Tongue (tissue), 2 donors: ENCODE measurements around a stretch of chr9.

DNA sequence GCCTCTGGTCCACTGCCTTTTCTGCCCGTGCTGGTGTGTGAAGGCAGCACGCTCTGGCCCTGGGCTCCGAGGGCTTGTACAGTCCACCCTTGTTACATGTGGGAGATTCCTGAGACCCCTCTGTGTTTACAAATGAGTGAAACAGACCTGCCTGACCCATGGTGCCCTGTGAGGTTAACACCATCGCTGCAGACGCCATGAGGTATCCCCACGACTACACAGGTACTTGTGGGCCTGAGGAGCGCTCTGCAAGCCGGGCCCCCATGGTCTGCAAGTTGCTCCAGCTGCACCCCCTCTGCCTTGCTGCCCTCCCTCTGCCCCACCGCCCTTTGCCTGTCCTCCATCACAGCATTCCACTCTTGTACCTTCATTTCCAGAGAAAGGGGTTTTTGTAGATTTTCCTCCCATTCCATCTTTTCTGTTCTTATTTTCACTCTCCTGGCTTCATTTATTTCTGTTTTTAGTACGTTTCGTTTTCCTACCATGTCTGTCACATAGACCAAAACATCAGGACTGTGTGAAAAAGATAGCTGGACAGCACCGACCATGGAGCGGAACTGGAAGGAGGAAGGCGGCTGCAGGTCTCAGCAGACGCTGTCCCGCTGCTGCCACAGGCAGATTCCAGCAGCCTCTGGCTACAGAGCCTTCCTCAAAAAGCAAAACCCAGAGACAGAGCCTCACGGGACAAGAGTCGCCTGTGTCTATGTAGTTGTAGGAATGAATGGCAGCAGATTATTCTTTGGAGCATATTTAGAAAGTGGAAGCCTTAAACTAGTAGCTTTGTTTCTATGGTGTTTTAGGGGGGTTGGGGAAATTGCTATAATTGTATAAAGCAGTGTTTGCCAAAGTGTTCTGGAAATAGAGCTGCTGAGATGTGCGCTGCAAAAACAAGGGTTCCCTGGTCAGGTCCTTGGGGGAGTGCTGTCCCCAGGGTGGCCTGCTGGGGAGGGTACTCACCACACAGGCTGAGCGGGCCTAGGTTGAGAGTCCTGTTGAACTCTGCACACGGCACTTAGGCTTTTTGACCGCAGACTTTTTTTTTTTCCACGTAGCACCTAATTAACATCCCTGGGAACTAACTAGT lies 9.5 kb upstream of the POMT1 start:
- RAMPAGE, long total RNA, result no peak

GRCh38 chr9:131503894-131504433 lies 1.2 kb downstream of the POMT1 start:
- RAMPAGE, long total RNA, result no peak

DNA sequence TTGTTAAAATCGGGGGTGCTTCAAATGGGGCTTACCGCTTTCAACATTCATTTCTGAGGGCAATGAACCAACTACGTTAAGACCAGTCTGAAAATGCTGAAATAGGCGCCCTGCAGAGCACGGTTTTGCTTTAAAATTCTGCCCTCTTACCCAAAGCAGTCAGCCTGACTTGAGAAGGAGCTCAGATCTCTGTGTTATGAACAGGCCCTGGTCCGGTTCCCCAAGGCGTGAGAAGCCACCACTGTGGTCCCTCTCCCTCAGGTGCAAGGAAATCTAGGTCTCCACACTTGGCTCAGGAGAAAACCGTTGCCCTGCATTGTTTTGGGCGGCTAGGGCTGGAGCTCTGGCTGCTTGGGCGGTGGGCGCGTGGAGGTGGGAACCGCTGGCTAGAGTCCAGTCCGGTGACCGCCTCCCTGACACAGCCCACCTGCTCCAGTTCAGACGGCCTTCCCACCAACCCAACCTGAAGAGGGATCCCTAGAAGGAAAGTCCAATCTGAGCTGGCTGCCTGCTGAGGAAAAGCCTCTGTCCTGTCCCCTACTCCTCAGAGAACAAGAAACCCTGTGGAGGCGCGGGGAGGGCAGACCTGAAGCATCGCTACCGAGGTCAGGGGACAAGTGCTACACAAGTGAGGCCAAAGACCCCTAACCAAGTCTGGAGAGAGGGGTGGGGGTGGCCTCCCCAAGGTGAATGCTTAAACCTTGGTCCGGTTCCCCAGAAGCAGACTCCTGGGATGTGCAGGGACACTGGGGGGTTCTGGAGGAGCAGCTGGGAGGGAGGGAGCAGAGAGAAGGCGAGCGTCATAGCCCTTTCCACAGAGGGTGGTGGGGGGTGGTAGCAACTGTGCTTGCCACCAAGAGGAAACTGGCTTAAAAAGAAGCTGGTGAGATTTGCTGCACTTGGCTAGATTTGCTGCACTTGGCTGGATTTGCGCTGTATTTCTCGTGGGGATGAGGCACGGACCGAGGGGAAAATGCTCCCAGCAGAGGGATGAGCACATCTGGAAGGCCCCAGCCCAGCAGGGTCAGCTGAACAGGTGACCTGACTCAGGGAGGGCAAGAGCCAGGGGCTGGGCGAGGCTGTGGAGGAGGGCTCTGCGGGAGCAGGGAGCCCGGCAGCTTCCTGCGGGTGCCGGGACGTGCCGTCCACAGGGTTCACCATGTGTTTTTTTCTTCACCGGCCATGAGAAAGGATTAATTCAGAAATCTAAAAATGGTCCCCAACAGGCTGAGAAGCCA lies 65.2 kb downstream of the RAPGEF1 start:
- RAMPAGE, long total RNA, result no peak

DNA sequence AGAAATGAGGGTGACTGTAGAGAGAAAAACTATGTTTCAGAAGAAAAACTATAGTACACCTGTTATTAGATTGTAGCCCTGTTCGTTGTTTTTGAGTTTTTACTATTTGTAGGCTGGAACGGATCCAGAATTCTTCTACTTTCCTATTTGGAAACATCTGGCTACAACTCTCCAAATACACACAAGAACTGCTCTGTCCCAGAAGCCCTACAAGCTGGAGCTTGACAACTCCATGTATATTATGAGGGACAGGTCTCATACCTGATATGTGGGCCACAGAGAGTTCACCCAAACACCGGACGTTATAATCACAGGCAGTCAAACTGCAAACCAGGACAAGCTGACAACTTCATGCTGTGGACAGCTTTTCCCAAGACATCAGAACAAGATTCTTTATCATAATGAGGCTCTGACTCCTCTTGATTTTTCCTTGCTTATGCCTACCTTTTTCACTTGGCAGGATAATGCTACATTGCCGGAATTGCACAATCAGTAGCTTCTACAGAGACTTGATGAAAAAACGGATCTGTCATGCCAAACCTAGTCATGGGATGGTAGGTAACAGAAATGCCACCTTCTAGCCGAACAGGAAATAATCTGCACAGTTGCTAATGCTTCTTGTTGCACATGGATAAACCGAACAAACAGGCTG lies 47.5 kb downstream of the RAPGEF1 start:
- RAMPAGE, long total RNA, result no peak

GRCh38 chr9:131705625-131706327 lies 34.1 kb downstream of the RAPGEF1 start:
- RAMPAGE, long total RNA, result no peak

DNA sequence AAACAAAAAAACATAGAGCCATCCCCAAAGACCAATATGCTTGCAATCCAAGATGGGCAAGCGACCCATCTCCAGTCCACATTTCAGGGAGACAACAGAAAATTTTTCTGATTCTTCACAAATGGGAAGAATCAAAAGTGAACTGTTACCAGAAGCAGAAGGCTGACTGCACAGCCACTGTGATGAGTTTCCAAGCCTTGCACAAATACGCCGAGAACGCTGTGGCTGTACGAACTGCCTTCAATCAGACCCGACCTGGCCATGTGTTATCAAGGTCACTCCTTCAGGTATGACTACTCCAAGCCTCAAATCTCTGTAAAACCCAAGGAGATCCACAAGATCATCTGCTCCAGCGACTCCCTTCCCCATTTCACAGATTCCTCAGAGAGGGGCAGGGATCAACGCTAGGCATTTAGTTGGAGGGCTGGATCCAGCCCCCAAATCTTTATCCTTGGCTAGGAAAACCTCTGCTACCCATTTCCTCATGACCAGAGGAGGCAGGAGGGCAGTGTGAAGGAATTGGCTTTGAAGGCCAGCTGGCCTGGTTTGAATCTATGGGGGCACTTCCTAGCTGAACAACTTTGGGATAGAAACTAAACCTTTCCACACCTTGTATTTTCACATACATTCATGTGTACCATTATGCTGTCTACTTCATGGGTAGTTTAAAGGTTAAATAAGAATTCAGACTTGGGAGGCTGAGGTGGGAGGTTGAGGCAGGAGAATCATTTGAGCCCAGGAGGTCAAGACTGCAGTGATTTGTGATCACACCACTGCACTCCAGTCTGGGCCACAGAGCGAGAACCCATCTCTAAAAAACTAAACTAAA lies 26.7 kb downstream of the RAPGEF1 start:
- RAMPAGE, long total RNA, result no peak

GRCh38 chr9:132197763-132198130 lies 35.9 kb downstream of the NTNG2 start:
- RAMPAGE, long total RNA, result no peak

DNA sequence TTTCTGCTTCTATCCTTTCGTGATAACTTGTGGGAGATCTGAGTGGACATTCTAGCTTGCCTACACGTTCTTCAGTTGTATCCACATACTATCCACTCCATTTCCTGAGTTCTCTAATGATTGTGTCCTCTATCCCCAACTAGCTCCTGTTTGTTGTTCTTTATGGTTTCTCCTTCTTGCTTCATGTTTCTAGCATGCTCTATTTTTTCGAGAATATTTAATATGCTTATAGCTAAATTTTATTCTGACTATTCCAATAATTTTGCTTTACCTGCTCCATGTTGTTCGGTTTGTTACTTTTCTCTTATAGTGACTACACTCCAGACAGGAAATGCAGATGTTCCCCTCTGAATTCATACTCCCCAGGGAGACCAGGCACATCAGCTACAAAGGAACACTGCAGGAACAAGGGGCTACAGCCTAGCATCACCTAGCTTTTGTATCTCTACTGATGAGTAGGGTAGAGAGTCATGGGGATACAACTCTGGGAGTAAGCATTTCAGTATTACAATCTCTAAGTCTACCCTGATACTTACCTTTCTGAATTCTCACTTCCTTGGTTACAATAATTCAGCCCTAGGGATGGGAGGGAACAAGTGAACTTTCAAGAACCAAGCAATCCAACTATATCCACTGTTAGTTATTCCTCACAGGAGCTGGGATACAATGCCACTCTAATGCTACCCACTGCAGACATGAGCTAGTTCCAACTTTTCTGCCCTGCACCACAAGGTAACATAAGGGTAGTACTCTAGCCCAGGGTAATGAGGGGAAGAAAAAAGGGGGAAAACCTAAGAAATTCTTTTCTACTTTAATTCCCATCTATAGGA lies 36.5 kb downstream of the SETX start:
- RAMPAGE, long total RNA, result no peak

- RAMPAGE, long total RNA, result no peak
These were observed 43.3 kb upstream of the BARHL1 start for GRCh38 chr9:132539047-132539527.

- RAMPAGE, long total RNA, result no peak
These were observed 36.4 kb upstream of the BARHL1 start for GRCh38 chr9:132545945-132546494.

DNA sequence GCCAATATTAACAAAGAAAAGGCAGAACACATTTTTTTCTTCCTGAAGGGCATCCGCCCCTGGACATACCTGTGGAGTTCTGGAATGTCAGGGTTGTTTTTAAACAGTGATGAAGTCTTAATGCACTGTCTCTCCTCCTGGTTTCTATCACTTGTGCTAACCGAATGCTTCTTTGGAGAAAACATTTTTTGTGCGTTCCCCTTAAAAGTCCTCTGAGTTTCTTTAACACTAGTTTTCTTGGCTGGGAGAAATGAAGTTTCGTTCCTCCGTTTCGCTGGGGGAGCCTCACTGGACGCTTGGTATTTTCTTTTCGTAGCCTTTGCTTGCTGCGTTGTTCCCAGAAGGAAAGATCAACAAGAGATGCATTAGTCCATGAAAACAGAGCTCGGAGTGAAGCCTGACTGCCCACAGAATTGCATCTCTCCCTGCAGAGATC lies 7.4 kb downstream of the DDX31 start:
- RAMPAGE, long total RNA, result no peak

DNA sequence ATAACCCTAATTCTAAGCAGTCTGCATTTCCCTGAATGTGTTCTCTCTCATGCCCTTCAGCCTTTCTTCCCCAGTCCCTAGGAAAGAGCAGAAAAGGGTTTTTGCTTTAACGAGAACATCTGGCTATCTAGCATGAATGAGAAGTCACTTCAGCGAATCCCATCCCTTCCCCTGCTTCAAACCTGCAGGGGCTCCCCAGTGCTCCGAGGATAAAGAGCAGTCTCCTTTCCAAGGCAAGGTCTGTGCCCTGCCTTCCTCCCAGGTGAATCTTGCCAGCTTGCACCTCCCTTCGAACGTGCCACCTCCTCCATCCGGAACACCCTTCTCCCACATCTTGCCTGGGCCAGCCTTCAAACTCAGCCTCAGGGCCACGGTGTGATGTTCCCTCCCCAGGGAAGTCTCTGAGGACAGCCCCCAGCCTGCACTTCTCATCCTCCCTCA lies 84.0 kb downstream of the AK8 start:
- RAMPAGE, long total RNA, result no peak

GRCh38 chr9:132820612-132821163 lies 57.4 kb downstream of the AK8 start:
- RAMPAGE, long total RNA, result no peak

DNA sequence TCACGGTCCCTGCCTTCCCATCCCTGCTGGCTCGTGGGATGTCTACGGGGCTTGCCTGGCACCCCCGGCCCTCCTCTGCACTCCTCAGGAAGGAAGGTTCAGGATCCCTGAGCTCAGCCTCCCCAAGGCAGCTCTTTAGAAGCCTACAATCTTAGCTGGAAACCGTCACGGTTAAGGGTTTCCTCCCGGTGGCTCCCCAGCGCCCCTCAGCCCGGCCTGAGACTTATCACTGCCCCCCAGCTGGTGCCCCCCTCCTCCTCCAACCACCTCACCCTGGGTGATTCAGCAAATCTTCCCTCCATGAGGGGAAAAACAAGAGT lies 25.5 kb downstream of the GFI1B start:
- RAMPAGE, long total RNA, result no peak

DNA sequence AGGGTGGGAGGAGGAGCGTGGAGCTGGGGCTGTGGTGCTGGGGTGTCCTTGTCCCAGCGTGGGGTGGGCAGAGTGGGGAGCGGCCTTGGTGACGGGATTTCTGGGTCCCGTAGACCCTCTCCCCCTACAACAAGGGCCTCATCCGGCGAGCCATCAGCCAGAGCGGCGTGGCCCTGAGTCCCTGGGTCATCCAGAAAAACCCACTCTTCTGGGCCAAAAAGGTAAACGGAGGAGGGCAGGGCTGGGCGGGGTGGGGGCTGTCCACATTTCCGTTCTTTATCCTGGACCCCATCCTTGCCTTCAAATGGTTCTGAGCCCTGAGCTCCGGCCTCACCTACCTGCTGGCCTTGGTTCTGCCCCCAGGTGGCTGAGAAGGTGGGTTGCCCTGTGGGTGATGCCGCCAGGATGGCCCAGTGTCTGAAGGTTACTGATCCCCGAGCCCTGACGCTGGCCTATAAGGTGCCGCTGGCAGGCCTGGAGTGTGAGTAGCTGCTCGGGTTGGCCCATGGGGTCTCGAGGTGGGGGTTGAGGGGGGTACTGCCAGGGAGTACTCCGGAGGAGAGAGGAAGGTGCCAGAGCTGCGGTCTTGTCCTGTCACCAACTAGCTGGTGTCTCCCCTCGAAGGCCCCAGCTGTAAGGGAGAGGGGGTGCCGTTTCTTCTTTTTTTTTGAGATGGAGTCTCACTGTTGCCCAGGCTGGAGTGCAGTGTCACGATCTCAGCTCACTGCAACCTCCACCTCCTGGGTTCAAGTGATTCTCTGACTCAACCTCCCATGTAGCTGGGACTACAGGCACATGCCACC lies 5.1 kb downstream of the CEL start:
- RAMPAGE, long total RNA, result no peak

GRCh38 chr9:133078453-133078967 lies 16.7 kb downstream of the CEL start:
- RAMPAGE, long total RNA, result no peak

DNA sequence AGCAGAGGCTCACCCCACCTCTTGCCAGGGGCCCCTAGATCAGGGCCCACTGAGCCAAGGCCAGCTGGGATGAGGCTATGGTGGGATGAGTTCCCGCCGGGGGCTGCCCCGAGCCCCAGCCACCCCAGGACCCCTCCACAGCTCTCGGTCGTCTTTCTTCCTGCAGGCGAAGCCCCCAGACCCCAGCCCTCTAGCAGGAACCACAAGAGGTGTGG lies 11.8 kb downstream of the RALGDS start:
- RAMPAGE, long total RNA, result no peak

DNA sequence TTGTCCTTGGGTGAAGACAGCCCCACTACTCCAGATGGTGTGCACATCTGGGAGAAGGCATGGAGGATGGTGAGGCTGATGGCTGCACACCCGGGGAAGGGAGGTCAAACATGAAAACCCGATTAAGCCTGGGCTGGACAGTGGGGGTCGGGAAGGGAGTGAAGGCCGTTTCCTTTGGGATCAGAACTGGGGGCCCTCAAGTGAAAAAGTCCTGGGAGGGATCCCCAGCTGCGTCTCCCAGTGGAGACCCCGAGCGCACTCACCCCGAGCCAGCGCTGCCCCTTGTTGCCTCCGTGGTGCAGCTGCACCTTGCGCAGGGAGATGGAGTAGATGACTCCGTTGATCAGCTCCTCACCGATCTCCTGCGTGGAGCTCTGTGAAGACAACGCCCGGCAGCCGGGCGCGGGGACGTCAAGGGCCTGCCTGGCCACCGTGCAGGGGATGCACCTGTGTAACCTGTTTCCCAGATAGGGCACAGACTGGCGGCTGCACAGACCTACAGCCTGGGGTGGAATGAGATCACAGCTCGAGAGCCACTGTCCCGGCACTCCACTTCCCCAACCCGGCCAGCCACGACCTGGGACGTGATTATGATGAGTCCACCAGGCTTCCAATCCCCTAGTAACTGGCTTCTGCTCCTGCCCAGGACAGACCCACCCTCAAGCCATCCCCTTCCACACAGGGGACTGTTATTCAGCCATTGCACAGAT lies 9.1 kb downstream of the RALGDS start:
- RAMPAGE, long total RNA, result no peak

DNA sequence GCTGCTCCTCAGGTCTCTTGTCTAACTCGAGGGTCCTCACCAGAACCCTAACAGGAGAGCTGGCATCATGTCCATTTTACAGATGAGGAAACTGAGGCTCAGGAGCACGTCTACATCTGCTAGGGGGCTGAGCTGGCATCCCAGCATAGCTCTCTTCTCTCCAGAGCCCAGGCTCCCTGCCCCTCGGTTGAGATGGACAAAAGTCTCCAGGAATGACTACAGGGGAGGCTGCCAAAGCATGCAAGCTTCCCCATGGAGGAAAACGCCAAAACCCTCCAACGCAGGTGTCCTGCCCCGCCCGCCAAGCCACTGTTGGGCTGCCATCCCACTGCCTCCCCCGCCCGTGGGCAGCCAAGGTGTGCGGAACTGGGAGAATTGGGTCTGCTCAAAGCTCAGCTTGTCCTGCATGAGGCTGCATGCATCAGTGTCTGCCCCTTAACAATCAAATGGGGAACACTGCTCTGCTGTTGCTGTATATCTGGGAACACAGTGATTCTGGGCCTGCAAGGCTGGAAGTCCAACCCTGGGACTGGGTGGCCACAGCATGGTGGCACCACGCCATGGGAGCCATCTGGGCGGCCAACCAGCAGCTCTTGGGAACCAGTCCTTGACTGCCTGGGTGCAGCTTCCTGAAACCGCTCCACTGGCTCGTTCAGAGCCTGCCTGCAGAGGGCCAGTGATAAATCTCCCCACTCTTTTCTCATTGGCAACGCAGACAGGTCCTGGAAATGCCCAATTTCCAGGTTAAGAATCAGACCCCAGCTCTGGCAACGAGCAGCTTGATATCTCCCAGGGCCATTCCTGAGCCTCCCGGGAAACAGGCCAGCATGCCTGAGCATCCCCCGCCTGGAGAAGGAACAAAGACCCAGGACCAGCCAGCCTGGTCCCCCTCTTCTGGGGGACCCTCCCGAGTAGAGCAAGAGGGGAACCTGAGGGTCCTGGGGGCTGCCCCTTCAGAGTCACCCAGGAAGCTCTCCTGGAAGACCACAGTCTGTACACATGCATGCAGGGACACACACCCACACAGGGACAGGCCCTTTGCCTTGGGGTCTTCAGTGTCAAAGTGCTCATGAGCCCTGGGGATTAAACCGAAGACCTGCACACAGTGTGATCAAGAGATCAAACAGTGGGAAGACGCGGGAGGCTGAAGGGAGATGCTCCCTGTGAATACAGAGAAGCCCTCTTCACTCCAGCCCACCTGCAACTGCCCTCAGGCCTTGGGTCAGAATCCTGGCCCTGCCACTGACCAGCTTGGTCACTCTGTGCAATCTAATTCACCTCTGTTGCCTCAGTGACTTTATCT lies 3.4 kb downstream of the RALGDS start:
- RAMPAGE, long total RNA, result no peak

- RAMPAGE, long total RNA, result no peak
These were observed 14.4 kb upstream of the RALGDS start for GRCh38 chr9:133135186-133136008.